ENCODE results near the gene PRKAA2.

DNA sequence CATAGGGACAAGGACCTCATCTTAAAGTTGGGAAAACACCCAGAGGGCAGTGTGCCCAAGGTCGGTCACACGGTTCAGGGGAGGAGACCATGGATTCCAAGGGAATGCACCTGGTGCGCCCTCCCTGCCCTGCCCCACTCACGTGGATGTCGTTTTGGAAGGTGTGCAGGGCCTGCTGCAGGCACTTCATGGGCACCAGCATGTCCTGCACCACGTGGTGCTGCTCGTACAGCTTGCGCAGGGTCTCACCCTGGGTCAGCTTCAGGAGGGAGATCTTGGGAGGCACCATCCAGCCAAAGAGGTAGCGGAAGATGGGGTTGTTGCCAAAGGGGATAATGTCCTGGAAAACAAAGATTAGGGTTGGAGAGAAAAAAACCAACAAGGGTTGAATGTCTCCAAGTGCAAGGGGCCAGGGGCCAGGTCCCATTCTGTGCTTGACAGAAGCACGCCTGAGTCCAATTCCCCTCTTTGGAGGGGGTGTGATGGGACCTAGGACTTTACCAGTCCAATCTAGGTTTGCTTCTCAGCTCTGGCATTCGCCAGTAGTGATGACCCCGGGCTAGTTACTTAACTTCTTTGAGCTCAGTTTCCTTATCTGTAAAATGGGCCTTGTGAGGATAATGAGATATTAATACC is 33.0 kb downstream of the DHCR24 start:
- PRO-cap = no peak

GRCh38 chr1:54883074-54883836 is 3.7 kb downstream of the DHCR24 start:
- PRO-cap = no peak

- PRO-cap = no peak
Measured at GRCh38 chr1:54899852-54900234, 12.8 kb upstream of the DHCR24 start.

DNA sequence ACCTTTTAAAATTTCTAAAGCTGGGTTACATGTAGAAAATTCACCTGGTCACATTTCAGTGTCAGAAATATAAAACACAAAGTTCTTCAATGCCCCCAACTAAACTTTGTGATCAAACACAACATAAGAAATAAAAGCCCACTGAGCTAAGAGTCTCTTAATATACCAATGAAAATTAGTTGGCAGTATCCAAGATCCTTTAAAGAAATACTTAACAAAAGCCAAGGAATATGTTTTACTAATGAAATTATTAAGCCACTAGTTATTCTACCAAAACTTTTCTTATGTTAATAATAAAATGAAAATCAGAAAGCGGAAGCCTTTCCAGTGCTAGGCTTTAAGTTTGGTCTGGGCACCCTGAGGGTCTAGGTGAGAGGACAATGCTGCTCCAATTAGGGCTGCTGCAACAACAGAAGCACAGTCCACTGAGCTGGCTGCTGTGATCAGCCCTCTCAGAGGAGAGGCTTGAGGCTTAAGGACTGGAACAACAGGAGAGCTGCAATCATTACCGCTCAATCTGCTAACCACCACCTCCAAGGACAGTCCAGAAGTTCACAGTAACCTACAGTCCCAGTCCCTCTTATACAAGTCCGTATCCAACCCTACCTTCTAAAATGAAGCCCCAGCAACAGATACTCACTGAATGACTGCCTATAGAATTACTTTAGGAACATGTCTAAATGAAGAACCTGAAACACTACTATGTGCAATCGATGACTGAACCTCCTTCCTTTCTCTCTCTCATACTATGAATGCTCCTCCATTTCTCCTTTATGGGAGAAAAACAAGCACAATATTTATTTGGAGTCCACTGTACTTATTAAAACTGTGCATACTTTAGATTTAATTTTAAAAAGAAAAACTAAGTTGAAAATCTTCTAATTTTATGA is 62.2 kb downstream of the USP24 start:
- PRO-cap = no peak

- PRO-cap = no peak
Measured at GRCh38 chr1:55575927-55576522, 360.9 kb upstream of the USP24 start.

GRCh38 chr1:55833366-55833755 is 618.2 kb upstream of the USP24 start:
- PRO-cap = no peak

- PRO-cap = no peak
Measured at GRCh38 chr1:56133903-56134170, 445.5 kb downstream of the PLPP3 start.

GRCh38 chr1:56397724-56398086 is 181.7 kb downstream of the PLPP3 start:
- PRO-cap = unidirectional peak, plus-strand start at chr1:56397866

DNA sequence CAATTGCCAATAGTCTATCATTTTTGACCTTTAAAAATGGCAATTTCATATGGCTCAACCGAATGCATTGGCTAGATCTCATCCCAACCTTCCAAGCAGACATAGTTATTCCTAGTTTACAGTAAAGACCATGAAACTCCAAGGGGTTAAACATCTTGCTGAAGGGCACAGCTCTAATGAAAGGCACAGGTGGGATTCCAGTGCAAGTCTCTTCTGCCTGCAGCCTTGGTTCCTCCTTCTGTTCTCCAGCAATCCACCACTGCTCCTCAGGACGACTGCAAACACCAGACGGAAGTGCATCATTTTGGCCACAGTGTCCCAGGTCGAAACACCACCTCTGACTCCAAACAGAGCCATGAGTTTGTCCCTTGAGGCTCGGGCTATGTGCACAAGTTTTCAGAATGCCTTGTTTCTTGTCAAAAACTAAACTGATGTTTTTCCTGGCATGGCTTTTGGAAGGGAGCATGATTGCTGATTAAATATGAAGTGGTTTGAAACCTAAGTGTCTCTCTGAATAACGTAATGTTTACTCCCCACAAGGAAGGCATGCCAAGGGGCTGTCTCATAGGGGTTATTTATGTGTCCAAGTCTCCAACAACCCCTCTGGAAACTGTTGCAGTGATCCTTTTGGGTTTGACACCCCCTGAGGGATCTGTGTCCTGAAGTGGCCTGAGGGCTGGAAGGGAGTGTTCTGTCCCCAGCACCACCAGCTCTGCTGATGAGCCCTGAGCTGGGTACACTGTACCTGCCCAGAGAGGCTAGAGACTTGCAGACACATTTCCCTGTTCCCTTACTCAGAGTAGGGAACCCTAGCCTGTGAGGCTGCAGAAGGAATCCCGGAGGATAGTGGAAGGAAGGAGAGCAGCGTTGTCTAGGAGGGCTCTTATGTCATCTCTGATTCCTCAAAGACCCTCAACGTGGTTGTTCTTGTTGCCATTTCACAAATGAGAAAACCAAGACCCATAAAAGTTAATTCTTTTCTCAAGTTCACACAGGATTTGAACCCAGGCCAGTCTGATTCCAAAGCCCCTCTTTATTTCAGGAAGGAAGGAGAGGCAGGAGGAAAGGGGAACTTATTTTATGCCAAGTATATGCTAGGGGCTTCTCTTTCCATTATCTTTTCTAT is 132.7 kb downstream of the PLPP3 start:
- PRO-cap = no peak

DNA sequence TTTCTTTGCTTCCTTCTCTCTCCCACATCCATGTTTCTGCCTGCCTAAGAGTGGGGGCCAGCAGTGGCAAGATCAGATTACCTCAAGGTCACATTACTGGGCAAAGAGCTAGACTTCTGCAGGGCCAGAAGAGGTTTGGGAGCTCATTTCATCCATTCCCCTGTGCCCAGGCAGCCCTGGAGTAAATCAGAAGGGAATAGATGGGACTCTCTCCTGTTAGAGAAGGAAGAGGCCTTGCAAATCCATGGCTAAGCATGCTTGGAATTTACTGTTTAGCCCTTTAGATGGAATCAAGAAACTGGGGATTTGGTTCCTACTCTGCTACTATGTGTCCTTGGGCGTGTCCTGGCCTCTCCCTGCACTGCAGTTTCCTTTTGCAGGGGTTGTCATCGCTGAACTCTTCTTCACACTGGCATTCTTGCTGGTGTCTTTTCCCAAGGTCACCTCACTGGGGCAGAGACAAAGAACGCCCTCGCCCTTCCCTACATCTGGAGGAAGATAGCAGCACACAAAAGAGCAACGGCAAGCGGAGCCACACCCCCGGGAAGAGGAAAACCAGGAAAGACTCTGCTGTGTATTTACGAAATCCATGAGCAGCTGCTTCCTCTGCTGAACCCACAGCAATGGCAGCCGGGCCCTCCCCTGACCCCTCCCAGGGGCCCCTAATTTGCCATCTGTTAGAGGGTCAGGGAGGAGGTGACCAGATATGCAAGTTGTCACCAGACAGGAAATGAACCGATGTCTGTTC is 73.2 kb downstream of the PLPP3 start:
- PRO-cap = no peak

DNA sequence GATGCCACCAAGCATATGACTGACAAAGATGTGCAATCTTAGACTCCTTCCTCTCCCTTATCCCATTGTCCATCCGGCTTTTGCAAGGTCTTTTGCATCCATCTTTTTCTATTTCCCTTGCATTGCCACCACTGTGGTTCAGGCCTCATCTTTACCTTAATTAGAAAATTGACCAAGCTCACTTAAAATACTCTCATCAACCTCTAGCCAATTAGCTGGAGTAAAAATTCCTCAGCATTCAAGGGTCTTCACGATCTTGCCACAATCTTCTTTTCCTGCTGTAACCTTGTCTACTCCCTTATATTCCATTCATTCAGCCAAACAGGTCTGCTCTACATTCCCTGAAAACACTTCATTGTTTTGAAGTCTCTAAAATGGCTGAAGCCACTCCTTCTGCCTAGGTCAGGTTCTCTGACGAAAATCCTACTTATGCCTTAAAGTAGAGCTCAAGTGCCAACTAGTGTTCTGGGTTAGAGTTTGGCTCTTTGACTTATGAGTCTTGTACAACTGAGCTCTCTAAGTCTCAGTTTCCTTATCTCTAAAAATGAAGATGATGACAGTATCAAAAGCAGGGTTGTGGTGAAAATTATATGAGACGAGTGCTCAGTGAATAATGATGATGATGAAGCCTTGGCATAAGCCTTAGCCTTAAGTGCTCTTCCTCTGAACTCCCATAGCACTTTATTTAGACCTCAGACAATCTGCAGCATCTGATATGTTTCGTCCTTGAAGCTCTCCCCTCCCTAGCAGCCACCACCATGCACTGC is 48.7 kb downstream of the PLPP3 start:
- PRO-cap = no peak

GRCh38 chr1:56644921-56645984 is at the start of gene PRKAA2:
PRKAA2 (plus strand) TSS chr1:56645314.
- PRO-cap = no peak

DNA sequence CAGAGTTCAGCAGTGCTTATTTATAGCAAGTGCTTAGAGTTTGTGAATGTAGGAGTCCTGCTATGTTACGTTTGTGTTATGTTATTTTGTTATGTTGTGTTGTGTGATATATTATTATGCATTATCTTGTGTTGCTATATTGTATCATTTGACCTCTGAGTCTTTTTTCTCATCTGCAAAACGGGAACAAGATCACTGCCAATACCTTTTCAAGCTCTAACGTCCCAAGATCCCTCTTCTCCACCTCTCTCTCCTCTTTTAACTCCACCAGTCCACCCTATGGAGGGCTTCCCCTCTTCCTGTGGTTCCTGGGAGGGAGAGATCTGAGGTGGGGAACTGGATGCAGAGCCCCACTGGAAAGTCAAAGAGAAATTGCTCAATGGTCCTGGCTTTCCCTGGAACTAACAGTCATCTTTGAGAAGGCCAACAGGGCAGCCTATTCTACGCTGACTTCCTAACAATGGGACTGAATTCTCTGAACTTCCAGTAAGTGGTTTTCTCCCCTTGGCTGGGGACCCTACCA is 55.6 kb downstream of the C8B start:
- PRO-cap = no peak

DNA sequence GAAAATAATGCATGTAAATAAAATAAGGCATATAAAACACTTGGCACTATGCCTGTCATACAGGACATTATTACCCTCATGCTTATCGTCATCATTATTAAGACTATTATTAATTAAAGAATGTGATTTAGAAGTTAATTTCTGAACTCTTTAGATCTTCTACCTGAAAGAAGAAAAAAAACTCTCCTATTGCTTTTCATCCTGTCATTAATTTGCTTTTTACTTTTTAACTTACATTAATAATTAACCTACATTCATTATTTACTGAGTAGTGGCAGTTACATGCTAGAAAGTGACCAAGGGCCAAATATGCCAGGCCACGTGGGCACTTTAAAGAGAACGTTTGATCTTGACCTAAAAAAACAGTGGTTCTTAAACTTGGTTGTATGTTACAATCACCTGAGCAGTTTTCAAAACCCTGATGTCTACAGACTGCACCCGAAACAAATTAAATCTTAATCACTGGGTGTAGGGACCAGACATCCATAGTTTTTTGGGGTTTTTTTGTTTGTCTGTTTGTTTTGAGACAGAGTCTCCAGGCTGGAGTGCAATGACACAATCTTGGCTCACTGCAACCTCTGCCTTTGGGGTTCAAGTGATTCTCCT is 46.1 kb downstream of the C8B start:
- PRO-cap = no peak

- PRO-cap = no peak
Measured at GRCh38 chr1:56963298-56964290, 2.2 kb downstream of the C8B start.

DNA sequence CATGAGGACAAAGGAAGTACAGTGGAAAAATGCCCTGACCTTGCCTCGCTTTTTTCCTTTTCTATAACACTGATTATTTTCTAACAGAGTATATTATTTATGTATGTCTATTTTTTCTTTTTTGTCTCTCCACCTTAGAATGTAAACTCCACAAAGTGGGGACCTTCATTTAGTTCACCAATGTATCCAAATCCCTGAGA is 161.5 kb upstream of the C8B start:
- PRO-cap = no peak

DNA sequence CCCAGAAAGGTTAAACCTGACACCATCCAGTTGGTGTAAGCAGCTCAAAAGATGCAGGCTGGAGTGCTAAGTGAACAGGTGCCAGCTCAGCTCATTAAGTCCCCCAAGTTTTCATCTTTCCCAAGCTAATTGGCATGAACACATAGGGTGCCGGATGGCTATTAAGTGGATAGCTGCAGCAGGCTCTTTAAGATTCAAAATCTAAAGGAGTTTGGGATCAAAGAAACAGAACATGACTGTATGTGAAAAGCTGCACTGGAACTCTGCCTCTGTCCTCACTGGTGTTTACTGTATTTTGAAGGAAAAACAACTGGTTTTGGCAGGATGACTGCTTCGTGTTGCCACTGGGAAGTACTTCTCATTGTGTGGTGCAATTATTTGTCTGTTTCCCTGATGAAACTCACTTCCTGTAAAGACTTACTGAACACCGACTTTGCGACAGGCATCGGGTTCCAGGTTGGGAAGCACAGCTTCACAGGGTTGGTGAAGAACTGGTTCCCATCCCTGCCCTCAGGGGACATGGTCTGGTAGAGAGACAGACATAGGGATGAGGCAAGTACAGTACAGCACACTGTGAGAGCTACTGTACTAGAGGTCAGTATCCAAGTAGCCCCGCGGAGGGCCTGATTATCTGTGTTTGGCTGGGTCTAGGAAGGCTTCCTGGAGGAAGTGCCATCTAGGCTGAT is 152.6 kb downstream of the DAB1 start:
- PRO-cap = no peak

DNA sequence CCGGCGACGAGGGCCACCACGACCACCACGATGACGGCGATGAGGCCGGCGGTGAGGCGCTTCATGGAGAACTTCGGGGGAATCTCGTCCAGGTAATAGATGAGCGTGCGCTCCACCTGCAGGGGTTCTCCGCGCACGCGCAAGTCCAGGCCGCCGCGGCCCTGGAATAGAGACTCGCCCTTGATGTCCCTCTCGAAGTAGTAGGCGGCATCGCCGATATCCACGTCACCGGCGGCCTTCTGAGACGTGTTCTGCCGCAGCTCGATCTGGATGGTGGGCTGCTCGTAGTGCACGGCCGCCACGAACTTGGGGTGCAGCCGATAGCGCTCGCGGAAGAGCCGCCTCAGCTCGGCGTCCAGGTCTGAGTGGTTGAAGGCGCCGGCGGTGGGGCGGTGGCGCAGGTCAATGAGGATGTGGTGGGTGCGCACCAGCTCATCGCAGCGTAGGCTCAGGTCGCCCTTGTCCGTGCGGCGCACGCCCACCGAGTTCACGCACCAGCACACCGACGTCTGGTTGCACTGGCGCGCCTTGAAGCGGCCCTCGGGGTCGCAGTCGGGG is 688 bp downstream of the TACSTD2 start:
- PRO-cap = no peak

DNA sequence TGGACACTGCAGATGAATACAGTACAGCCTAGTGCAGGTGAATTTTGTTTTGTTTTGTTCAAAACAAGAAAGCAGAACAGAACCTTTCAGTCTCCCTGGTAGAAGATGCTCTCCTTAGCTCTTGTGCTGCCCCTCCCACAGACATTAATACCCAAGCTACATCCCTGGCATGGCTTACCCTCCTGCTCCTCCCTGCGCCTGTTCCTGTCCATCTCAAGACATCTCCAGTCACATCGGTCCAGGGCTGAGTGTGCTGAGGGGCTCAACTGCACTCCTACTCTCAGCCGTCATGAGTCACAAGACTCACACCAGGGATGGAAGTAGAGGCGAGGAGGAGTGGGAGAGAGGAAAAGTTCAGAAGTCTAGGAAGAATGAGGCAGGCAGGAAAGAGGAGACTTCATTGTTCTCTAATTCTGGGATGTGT is 9.2 kb upstream of the TACSTD2 start:
- PRO-cap = no peak

- PRO-cap = no peak
Measured at GRCh38 chr1:58619323-58619824, 42.3 kb upstream of the TACSTD2 start.

Measured in ileum (tissue), 1 donor.